Myometrial cell (primary cell): ENCODE measurements around the genes LHX4, XPR1 and CACNA1E.

DNA sequence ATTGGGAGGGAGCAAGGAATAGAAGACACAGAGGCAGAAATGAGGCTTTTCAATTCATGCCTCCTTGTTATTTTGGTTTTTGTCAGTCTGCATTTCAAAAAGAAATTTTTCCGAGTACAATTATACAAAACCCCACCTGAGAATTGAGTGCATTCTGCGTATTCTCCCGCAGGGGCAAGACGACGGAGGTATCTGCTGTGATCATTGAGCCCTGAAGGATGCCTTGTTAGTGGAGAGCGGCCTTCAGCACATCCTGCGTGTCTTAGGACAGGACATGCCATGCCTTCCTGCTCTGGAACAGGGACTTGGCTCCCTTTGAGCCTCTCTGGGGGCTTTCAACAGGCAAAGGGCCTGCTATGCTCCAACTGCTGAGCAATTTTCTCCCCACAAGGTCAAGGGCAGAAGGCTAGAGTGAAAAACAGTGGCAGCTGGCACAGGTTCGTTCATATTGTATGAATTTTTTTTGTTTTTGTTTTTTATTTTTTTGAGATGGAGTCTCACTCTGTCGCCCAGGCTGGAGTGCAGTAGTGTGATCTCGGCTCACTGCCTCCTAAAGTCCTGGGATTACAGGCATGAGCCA lies 52.4 kb downstream of the TOR1AIP2 start:
- RAMPAGE, long total RNA: no peak

- RAMPAGE, long total RNA: no peak
Measured at GRCh38 chr1:179882881-179883072, 692 bp downstream of the TOR1AIP1 start.

- RAMPAGE, long total RNA: no peak
Measured at GRCh38 chr1:180005968-180006758, 51.6 kb downstream of the CEP350 start.

GRCh38 chr1:180093981-180094266 lies 60.7 kb upstream of the QSOX1 start:
- RAMPAGE, long total RNA: no peak

GRCh38 chr1:180183381-180184069 lies 28.9 kb downstream of the QSOX1 start:
- RAMPAGE, long total RNA: no peak

GRCh38 chr1:180229328-180230462 lies at the start of gene LHX4:
Gene LHX4 (plus strand): TSS chr1:180230264.
- RAMPAGE, long total RNA: no peak

DNA sequence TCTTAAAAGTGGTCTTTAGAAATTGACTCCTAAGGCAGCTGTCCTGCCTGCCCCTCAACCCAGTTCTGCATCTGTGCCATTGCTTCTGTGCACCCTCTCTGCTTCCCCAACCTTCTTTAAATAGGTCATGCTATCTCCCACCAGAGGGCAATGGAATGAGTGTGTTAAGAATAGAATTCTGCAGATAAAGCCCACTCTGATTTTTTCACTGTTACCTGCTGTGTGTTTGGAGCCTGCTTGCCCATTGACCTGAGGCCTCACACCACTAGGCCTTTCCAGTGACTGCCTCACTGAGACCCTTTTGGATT lies 44.6 kb upstream of the ACBD6 start:
- RAMPAGE, long total RNA: no peak

GRCh38 chr1:180598541-180599080 lies 33.2 kb upstream of the XPR1 start:
- RAMPAGE, long total RNA: no peak

DNA sequence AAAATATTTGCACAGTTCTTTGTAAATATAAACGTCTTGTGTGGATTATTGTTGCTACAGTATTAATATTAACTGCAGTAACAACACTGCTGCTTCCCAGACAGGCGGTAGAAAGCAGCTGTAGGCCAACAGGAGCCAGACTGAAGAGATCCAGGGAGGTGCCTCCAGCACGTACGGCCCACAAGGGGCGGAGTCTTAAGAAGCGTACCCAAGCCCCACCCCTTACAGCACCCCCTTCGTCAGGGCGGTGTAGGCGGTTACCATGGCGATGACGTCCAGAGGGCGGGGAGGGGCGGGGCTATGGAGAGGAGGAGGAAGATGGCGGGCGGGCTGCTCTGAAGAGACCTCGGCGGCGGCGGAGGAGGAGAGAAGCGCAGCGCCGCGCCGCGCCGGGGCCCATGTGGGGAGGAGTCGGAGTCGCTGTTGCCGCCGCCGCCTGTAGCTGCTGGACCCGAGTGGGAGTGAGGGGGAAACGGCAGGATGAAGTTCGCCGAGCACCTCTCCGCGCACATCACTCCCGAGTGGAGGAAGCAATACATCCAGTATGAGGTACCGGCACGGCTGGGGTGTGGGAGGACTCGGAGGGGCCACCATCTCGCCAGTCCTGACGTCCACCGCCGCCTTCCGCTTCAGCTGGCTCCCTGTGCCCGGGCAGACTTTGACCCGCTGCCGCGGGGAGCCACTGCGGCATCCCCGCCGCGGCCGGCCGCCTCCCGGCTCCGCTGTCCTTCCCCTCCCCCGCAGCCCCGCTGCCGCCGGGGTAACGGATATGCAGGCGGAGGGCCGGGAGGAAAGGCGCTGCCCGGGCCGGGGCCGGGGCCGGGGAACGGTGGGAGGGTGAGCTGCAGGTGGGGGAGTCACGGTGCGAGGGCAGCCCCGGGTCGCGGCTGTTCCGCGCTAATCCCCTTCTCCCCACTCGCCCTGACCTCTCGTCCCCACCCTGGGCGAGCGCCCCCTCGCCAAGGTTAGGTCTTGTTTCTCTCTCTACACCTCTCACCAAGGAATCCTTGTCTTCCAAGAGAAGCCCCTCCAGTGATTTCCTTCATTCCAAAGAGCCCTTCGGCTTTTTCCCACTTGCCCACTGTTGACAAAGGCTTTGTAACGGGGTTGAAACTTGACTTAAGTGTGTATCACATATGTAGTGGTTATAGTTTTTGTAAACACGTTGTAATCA lies at the start of gene XPR1:
Gene XPR1, plus strand, starts transcription at position 301 of the 1,174 bp plus-strand sequence.
- RAMPAGE, long total RNA: start-site peak on the plus strand centred at position 305 of the sequence, 8 bp wide, 171 and 152 reads in 2 replicates

- RAMPAGE, long total RNA: no peak
Measured at GRCh38 chr1:181040282-181040940, 6.6 kb downstream of the MR1 start.

DNA sequence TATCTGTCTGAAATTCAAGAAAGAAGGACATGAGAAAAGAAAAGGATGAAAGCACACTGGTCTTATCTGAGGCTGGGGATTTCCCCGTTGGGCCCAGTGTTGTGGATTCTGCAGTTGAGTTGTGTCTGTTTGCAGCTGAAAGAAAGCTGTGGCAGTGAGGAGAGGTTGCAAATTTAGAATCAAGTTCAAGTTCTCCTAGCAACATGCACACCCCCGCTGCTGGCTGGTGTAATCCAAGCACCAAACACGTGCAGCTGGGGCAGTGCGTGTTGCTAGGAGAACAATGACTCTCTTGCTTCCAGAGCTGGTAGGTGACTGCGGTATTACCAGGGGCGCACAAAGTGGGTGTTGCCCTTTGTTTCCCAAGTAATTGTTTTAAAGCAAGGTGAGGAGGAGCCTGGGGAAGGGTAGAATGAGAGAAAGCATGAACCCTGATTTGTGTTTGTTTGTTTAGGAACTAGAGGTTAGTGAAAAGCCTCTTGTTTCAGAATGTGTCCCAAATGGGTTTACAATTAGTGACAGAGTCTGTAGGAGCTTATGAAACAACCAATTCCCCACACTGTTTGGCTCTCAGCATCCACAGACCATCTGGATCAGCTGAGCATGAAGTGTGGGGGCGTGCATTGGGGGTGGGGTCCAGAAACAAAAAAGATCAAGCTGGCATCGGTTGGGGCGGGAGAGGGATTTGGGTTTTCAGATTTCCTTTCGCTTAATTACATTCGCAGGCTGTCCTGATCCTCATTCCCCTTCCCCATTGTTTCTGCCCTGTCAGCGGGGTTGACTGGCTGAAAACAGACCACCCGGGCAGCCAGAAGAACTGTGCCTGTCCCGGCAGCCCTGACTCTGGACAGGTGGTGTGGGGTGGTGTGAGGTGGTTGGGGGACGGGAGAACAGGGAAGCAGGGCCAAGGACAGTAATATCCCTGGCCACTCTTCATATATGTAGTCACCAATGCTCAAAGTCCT lies 91.7 kb downstream of the IER5 start:
- RAMPAGE, long total RNA: no peak

- RAMPAGE, long total RNA: no peak
Measured at GRCh38 chr1:181482144-181483428, 731 bp upstream of the CACNA1E start.

GRCh38 chr1:181483429-181483750 lies at the start of gene CACNA1E:
Gene CACNA1E (plus strand): TSS chr1:181483517.
- RAMPAGE, long total RNA: no peak

DNA sequence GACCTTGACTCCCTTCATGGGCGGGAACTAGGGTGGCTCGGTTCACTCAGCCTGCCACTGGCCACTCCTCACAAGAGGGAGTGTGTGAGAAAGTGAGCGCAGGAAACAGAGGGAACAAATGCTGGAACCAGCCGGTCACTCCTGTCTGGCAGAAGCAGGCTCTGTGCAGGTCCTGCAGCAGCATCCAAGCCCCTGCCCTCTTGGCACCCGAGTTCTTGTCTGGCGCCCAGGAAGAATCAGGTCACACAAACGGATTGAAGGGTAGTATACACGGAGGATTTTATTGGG lies 58.9 kb downstream of the ZNF648 start:
- RAMPAGE, long total RNA: no peak

GRCh38 chr1:182068910-182069595 lies 7.5 kb upstream of the ZNF648 start:
- RAMPAGE, long total RNA: no peak

- RAMPAGE, long total RNA: no peak
Measured at GRCh38 chr1:182084903-182085366, 23.4 kb upstream of the ZNF648 start.

GRCh38 chr1:182147259-182147548 lies 85.7 kb upstream of the ZNF648 start:
- RAMPAGE, long total RNA: no peak

- RAMPAGE, long total RNA: no peak
Measured at GRCh38 chr1:182163549-182164199, 102.2 kb upstream of the ZNF648 start.

DNA sequence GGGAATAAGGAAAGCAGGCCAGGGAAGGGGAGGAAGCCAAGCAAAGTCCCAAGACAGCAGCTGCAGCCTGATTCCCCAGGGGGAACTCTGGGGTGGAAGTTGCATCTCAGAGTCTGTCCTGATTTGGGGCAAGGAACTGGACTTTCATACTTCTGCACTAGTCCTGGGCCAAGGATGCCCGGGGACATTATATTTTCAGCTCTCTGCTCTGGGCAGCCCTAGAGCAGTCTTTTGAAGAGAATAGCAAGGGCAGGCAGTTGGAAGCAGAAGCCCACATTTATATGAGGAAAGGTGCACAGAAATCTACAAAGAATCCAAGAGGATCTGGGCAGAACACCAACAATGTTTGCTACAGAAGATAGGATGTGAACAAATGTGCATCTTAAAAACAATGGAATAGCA lies 130.3 kb upstream of the ZNF648 start:
- RAMPAGE, long total RNA: no peak

GRCh38 chr1:182228008-182228708 lies 163.4 kb downstream of the GLUL start:
- RAMPAGE, long total RNA: no peak